SEM (cell line): ENCODE measurements around the genes TENT5D and TGIF2LX.

GRCh38 chrX:78658815-78659156 is 342 bp downstream of the RTL3 start:
- PRO-cap: unidirectional peak, plus-strand start at chrX:78659098

- PRO-cap: no peak
Observed at GRCh38 chrX:79078020-79078616, 66.4 kb upstream of the GPR174 start.

GRCh38 chrX:79096006-79096788 is 48.3 kb upstream of the GPR174 start:
- PRO-cap: no peak

- PRO-cap: no peak
Observed at GRCh38 chrX:80420282-80420510, at the start of gene TENT5D. TENT5D (plus strand) TSS chrX:80420447.

- PRO-cap: no peak
Observed at GRCh38 chrX:80692855-80693130, 116.9 kb downstream of the BRWD3 start.

DNA sequence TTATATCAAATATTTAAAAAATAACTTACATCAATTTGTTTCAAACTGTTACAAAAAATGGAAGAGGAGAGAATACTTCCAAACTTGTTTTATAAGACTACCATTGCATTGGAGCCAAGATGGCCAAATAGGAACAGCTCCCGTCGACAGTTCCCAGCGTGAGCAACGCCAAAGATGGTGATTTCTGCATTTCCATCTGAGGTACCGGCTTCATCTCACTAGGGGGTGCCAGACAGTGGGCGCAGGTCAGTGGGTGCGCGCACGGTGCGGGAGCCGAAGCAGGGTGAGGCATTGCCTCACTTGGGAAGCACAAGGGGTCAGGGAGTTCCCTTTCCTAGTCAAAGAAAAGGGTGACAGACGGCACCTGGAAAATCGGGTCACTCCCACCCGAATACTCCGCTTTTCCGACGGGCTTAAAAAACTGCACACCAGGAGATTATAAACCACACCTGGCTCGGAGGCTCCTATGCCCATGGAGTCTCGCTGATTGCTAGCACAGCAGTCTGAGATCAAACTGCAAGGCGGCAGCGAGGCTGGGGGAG is 149.7 kb upstream of the POF1B start:
- PRO-cap: no peak

DNA sequence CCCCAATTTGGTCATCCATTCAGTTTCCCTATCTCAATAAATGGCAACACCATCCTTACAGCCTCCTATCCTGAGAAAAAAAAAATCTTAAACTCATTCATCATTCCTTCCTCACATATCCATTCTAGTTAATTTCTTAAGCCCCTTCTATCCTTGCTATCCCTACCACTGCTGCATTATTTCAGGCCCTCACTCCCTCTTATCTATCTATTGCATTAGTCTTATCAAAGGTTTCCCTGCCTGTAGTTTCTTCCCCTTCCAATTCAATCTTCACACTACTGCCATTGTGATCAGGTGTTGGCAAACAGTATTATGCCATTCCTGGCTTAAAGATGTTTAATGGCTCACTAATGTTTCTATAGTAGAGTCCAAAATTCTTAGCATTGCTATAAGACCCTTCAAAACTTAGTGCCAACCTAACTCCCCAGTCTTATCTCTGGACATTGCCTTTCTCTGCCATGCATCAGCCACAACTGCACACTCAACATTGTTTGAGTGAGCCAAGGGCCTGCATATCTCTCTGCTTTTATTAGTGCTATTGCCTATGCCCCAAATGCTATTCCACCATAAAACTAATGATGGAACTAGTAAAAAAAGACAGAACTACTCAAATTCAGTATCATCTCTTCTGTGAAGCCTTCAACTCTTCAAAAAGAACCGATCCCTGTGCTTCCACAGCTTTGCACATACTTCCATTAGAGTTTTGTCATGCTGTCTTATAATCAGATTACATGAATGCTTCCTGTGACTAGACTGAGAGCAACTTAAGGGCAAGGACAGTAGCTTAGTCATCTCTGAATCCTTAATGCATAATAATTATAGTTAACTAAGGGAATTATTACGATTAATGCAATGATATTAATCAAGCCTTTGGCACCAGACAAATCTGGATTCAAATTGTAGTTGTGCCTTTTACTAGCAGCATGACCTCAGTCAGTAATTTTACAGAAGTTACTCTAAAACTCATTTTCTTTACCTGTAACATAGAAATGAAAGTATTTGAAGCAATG is 53.8 kb downstream of the CHM start:
- PRO-cap: no peak

DNA sequence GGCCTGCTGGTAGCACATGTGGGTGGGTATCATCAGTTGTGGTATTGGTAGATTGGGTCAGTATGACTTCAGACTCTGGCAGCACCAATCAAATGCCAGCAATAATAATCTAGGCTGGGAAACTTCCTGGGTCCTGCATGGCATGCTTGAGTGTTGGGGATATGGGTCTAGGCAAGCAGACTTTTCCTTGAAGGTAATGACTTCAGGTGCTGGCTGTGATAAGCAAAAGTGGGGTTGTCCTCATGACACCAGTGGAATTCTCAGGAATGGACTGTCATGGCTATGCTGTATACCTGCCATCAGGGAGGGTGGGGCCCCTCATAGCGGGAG is 577.5 kb downstream of the DACH2 start:
- PRO-cap: no peak

GRCh38 chrX:87728445-87728953 is 210.9 kb downstream of the KLHL4 start:
- PRO-cap: no peak

GRCh38 chrX:89921667-89922140 is at the start of gene TGIF2LX:
TGIF2LX (plus strand) TSS chrX:89921908.
- PRO-cap: no peak

DNA sequence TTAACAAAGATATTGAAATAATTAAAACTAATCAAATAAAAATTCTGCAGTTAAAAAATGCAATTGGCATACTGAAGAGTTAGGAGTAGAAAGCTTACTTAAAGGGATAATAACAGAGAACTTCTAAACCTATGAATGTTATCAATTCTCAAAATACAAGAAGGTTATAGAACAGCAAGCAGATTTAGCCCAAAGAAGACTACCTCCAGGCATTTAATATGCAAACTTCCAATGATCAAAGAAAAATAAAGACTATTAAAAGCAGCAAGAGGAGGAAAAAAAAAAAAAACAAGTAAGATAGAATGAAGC is 506.0 kb downstream of the NAP1L3 start:
- PRO-cap: no peak

DNA sequence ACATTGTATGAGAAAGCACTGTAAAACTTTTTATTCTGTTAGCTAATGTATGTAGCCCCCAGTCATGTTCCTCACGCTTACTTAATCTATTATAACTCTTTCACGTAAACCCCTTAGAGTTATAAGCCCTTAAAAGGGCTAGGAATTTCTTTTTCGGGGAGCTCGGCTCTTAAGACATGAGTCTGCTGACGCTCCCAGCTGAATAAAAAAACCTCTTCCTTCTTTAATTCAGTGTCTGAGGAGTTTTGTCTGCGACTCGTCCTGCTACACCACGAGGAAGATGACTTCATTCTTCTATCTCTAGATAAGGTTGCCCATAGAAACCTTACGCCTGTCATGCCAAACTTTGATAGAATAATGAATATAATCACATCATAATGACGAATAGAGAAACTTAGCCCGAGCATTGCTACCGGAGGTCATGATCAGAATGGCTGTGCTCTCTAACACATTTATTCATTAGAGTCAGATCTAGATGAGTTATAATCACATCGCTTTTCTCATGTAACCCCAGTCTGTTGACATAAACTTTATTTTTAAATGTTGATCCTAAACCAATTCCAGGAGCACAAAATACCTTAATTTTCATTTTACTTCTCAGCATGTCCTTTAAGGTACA is 235.0 kb downstream of the NAP1L3 start:
- PRO-cap: no peak

DNA sequence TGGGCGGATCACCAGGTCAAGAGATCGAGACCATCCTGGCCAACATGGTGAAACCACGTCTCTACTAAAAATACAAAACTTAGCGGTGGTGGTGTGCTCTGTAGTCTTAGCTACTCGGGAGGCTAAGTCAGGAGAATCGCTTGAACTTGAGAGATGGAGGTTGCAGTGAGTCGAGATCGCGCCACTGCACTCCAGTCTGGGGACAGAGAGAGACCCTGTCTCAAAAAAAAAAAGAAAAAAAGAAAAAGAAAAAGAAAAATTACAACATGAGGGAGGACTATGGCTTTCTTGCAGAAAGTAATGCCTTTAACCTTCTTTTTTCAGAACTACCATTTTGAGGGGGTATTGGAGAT is 453.2 kb downstream of the FAM133A start:
- PRO-cap: no peak

GRCh38 chrX:94492436-94492881 is 818.5 kb downstream of the FAM133A start:
- PRO-cap: no peak

GRCh38 chrX:97157988-97158573 is 274.4 kb downstream of the RPA4 start:
- PRO-cap: no peak

DNA sequence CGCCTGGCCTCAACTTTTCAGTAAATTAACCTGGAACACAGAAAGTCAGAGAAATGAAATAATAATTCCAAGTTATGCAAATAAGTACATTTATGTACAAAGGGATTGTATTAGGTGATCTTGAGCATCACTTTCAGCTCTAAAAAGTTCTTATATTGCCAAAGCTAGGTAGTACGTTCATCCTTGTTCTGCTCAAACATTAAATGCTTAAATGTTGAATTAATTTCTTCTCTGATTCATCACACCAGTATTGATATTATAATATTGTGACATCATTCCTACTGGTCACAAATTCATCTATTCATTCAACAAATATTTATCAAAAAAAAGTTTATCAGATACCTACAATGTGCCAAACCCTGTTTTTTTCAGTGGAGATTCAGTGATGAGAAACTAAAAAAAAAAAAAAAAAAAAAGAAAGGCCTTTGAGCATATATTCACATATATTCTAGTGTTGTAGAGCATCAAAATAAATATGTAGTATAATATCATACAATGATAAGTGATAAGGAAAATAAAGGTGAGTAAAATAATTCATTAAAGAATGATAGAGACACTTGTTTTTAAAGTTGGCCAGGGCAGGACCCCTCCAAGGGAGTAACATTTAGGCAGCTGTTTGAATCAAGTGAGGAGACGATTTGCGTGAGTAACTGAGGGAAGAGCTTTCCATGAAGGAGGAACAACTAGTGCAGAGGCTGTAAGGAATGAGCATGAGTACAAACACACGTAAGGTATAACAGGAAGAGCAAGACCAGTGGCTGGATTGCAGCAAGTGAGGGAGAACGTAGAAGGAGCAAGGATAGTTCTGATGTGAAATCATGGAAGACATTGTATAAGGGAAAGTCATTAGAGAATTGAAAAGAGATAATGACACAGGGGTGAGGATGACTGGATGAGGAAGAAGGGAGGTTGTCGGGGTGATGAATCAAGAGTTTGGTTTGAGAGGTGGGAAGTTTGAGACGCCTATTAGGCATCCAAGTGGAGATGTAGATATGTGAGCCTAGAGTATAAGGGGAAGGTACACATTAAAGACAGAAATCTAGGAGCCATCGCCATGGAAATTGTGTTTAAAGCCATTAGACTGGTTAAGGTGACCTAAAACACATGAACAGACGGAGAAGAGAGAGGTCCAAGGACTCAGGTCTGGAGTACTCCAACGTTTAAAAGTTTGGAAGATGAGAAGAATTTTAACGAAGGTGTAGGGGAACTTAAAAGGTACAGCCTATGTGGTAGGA is 378.4 kb downstream of the RPA4 start:
- PRO-cap: no peak

- PRO-cap: no peak
Observed at GRCh38 chrX:100649024-100649508, 5.1 kb downstream of the SRPX2 start.

DNA sequence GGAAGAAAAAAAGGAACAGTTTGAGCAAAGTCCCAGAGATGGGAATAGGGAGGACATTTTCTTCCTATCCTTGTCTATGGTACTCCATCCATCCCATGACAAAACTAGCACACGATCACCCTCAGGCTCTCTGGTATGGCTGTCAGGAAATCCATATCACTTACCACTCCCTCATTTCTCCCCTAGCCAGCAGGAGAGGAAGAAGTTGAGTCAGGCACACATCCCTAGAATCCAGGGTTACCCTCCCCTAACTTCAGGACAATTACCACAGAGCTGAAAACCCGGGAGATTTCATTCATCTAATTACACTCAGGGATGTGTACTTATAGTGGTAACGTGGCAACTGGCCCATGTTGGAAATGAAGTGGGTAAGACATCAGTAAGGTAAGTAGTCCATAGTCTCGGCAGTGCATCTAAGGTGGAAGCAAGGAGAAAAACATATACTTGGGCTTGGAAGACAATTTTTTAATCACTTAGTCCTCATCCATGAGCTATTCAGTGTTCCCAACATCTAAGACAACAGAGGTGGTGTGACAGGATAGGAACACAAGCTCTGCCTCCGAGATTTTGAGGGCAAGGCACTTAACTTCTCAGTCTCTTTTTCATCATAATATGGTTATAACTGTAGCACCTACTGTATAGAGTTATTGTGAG is 1.9 kb downstream of the SYTL4 start:
- PRO-cap: no peak

- PRO-cap: no peak
Observed at GRCh38 chrX:100874420-100874957, 330 bp upstream of the NOX1 start.

GRCh38 chrX:101164556-101165544 is 54.7 kb upstream of the DRP2 start:
- PRO-cap: no peak